Neutrophil (primary cell): ENCODE results near the gene SRSF4.

- PRO-cap, result no peak
These were observed 784 bp downstream of the EYA3 start for GRCh38 chr1:28087588-28088064.

DNA sequence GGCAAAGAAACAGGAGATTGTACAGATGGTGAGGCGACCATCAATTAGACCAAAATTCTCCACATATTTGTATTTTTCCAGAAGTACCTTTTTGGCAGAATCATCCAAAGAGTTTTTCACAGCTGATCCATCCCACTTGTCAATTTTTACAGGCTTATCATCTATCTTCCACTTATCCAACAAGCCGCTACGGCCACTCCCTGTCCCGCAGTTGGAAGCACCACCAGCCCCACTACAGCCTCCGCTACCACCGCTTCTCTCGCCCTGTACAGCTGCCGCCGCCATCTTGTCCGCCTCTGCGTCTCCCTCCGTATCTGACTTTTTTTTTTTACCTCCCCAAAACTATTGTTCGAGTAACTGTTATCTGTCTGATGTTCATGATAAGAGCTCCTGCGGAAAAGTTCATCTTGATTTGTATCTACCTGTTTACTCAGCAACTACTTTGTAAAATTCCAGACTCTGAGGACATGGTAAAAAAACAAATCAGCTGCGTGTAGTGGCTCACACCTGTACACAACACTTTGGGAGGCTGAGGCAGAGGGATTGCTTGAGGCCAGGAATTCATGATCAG, 7.8 kb upstream of the EYA3 start:
- PRO-cap, result no peak

- PRO-cap, result no peak
These were observed 16.7 kb upstream of the EYA3 start for GRCh38 chr1:28104892-28105639.

GRCh38 chr1:28323747-28324024, 5.2 kb upstream of the MED18 start:
- PRO-cap, result no peak

GRCh38 chr1:28507612-28508366, 1.9 kb downstream of the RCC1 start:
- PRO-cap, result no peak

DNA sequence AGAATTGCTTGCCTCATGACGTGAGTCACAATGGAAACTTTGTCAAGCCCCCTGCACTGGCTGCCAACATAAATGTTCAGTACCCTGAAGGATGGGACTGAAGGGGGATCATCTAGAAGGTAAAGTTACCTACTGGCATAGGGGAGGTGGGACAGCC, 4.0 kb downstream of the RCC1 start:
- PRO-cap, result no peak

GRCh38 chr1:28737251-28738178, 775 bp downstream of the YTHDF2 start:
- PRO-cap, result no peak

GRCh38 chr1:28983659-28984484, 69.5 kb downstream of the EPB41 start:
- PRO-cap, result no peak

DNA sequence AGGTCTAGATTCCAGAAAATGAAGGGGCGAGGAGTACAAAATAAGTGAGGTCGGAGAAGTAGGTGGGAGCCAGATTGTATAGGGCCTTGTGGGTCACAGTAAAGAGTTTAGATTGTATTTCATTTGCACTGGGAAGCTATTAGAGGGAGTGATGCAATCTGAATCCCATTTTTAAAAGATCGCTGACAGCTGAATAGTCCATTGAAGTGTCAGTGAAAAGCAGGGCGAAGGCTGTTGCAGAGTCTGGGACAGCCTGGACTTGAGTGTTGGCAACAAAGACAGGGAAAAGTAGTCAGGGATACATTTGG, 80.2 kb downstream of the TMEM200B start:
- PRO-cap, result no peak

GRCh38 chr1:29158995-29159670, 22.6 kb downstream of the SRSF4 start:
- PRO-cap, result no peak

DNA sequence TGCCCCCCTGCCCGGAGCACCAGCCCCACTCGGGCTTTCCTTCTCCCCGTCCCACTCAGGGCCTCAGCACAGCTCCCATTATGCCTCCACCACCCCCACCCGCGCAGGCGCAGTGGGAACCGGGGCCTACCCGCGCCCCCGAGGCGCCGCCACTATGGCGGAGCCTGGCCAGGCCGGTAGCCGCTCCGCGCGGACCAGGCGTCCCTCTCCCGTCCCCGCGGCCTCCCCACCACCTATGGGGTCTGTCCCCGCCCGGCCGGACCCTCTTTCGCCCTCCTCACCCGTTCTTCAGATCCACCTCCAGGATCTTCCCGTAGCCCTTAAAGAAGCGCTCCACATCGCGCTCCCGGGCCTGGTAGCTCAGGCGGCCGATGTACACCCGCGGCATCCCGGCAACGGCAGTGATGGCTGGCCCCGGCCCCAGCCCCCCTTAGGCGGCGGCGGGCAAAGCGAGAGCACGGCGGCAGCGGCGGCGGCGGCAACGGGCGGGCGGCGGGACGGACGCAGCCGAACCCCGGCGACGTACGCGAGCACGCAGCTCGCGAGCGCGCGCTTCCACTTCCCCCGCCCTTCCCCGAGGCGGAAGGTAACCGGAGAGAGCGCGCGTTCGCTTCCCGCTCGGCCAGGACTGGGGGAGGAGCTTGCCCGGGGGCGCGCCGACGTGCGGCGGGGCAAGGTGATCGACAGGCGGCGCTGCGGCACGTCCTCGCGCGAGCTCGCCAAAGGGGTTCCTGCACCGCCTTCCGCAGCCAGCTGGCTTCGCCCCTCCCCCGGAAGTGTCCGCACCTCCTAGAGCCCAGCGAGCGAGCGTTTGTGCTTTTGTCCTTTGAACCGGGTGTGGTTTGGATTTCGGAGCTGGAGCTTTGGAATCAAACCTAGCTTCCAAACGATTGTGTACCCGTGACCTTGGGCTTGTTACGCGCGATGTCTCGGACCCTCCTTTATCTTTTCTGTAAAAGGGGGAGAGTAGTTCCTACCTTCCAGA, at the start of gene SRSF4:
SRSF4 (minus strand) TSS at position 536 of the 985 bp plus-strand sequence.
- PRO-cap, result bidirectional peak, plus-strand start at position 829 of the sequence, minus-strand start at position 561 of the sequence

DNA sequence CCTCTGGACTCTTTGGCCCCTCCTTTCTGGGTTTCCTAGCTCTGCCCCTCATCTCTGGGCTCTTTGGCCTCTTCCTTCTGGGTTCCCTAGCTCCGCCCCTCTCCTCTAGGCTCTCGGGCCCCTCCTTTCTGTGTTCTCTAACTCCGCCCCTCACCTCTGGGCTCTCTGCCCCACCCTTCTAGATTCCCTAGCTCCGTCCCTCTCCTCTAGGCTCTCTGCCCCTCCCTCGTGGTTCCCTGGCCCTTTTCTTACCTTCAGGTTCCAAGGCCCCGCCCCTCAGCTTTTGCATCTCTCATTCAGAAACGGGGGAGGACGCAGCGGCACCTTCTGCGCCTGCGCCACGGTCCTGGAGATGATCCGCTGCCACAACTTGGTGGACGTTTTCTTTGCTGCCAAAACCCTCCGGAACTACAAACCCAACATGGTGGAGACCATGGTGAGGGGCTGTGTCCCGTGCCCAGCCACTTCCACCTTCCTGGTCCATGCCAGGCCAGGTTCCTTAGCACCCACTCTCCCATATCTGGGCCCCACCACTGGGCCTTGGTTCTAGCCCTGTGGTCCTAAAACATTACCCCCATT, 88.7 kb downstream of the PTPRU start:
- PRO-cap, result no peak

DNA sequence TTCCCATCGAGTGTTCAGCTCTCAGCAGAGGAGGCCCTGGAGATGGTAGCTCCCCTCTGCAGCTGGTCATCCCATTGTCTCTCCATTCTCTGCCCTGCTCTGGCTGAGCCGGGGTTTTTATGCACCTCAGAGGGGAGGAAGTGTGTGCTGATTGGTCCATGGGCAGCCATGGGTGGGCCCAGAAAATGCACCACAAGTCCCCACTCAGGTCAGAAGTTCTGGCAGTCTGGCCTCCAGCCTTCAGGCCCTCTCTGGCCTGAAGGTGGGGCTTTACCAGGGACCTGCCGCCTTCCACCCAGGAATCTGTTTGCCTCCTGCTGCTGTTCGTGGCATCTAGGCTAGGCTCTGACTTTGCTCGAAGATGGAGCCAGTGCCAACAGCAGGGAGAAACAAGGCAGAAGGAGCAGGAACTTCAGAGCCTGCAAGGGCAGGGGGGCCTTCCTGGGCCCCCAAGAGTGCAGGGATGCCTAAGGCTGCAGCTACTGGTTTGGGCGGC, 713.5 kb downstream of the MATN1 start:
- PRO-cap, result no peak

DNA sequence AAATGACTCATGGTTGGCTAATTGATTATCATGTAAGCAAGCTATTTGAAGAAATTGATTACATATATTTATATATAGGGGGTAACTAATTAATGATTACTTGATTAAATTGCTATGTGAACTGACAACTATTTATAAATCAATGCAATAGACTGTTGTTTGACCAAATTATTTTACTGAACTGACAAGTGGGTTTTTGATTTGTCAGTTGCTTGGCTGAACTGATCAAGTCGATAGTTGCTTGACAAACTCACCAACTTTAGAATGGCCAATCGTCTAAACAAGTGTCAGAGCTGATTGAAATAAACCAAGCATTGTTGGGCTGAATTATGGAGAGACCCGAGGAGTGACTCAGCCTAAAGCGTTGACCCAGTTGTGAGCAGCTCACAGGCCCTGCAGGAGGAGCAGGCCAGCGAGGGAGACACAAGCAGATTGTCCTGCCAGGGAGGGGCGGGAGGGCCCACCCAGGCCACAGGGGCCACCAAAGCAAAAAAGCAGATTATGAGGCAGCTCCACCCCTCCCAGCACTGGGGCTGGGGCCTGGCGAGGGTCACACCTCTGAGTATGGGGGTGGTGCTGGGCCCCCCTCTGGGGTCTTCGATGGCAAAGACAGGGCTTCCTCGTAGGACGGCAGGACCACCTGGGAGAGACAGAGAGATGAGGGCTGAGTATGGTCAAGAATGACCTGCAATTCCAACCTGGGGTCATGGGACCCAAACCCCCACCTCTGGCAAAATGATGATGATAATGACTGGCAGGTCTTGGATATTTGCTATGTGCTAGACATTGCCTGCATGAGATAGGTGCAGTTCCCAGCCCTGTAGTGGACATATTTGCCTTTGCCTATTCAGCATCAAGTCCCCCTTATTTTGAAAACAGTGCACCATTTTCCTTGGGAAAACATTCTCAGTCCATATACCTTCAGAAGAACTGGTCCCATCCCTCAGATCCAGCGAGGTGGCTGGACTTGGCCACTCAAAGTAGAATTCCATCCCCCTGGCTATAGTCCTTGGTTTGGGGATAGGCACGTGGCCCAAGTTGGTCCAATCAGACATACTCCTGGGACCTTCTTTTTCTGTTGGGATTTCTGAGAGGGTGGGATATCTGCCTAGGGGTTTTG, 10.3 kb upstream of the MATN1 start:
- PRO-cap, result no peak

GRCh38 chr1:30735749-30736424, 12.5 kb upstream of the MATN1 start:
- PRO-cap, result no peak

- PRO-cap, result no peak
These were observed 695 bp upstream of the LAPTM5 start for GRCh38 chr1:30758288-30758650.

GRCh38 chr1:30782767-30783522, 25.4 kb upstream of the LAPTM5 start:
- PRO-cap, result no peak

DNA sequence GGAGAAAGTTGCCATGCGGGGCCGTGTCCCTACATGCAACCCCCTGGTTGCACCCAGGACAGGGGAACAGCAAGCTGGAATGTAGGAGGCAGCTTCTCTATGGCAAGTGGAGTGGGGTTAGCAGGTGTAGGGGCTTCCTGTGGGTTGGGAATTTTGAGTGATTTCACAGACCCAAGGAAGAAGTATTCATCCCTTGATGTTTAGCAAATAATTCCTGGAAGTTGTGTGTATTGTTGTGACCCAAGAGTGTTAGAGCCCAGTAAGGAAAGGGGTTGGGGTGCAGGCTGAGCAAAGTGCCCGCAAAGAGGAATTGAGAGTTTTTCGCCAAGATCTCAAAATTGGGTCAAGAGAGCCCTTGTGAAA, 72.9 kb upstream of the LAPTM5 start:
- PRO-cap, result no peak

GRCh38 chr1:30930722-30931605, 22.4 kb upstream of the SDC3 start:
- PRO-cap, result no peak

GRCh38 chr1:30988392-30988926, 77.1 kb downstream of the PUM1 start:
- PRO-cap, result no peak